ENCODE measurements around the genes OR6K2 and IGSF9.

- RAMPAGE, long total RNA, result no peak
- RRBS, result no CpG with 5 or more reads among the region's 9 CpGs
Measured at GRCh38 chr1:158018870-158019854, 25.7 kb downstream of the KIRREL1 start.

DNA sequence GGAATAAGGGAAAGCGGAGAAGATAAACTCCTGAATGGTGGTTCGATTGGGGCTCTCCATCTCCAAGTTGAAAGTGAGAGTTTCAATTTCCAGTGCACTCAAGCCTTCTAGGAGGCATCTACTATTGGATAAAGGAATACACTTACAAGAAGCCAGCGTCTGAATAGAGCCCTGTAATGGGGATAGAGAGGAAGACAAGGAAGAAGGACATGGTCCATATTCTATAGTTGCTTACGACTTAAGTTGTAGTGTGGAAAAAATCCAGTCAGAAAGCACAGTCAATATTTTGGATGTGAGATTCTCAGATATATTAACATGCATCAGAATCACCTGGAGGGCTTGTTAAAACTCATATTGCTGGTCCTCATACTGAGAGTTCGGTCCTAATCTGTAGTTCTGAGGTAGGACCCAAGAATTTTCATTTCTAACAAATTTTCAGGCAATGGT lies at the start of gene OR6K2:
Gene OR6K2, minus strand, starts transcription at position 60 of the 447 bp plus-strand sequence.
- RAMPAGE, long total RNA, result no peak
- RRBS, result no CpG with 5 or more reads among the region's 5 CpGs

- RAMPAGE, long total RNA, result no peak
- RRBS, result no CpG with 5 or more reads among the region's 13 CpGs
Measured at GRCh38 chr1:159058403-159059223, 18.0 kb downstream of the AIM2 start.

DNA sequence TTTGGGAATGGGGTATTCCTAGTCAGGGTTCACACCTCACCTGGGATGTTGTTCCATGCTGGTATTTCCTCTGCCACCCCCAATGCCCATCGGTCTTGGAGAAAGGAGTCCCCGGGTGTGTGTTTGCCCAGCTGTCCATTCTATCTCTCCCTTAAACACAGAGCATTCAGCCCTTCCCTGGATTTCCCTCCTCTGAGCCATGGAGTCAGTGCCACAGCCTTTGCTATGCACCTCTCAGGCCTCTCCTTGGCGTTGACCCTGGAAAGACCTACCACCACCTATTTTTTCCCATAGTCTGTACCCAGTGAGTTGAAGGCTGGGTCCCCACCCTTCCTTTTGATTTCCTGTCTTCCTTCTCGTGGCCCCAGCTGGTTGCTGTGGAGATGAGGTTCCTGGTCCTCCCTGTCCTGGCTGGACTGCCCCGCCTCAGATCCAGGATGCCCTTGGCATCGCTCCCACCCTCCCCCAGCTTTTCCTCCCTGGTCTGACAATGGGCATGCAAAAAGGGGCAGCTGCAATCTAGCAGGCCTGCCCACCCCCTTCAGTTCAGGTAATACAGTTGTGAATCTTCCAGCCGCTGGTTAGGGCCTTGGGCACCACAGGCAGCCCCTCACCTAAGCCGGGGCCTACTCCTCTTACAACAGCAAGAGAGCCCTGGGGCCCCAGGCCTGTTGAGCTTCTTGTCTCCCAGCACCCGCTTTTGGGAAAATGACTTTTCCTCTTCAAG lies 2.3 kb upstream of the ACKR1 start:
- RAMPAGE, long total RNA, result no peak
- RRBS, result no CpG with 5 or more reads among the region's 9 CpGs

DNA sequence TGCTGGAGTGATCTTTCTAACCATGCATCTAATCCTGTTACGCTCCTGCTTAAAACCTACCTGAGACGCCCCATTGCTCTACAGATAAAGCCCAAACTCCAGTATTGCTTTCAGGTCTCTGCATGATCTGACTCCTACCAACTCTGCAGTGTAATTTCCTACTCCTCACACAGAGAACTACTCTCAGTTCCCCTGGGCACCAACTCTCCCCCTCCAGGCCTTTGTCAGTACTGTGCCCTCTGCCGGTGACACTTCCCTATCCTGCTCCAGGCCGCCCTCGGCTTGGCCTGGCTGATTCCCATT lies 2.5 kb downstream of the SLAMF8 start:
- RAMPAGE, long total RNA, result no peak
- RRBS, result no CpG with 5 or more reads among the region's 5 CpGs

GRCh38 chr1:159867609-159868155 lies 5.2 kb upstream of the VSIG8 start:
- RAMPAGE, long total RNA, result no peak
- RRBS, result no CpG with 5 or more reads among the region's 9 CpGs

GRCh38 chr1:159876605-159877007 lies 14.1 kb upstream of the VSIG8 start:
- RAMPAGE, long total RNA, result no peak
- RRBS, result no CpG with 5 or more reads among the region's 9 CpGs

DNA sequence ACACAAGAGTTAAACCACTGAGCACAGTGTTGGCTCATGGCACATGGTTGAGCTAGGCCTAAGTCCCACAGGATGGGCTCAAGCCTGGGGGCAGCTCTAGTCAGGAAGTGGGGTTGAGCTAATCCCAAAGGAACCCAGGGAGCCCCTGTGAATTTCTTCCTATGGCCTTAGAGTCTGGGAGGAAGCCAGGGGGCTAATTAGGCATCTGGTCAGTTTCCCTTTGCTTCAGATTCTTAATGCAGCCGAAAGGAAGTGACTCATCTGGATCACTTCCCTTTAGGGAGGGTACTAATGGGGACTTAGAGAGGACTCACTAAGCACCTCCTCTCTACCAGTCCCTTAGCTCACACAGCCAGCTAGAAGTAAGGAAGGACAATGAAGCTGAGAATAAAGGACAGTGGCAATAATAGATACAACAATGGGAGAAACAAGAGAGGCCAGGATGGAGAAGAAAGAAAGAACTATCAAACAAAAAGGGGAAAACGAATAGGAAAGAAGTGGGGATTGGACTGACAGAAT lies 10.0 kb downstream of the CFAP45 start:
- RAMPAGE, long total RNA, result no peak
- RRBS, result no CpG with 5 or more reads among the region's 2 CpGs

DNA sequence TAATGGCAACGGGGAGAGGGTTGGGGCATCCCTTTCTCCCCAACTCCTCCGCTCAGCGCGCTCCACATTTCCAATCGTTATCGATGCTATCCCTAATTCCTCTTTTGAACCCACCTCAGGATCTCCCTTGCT lies 275 bp downstream of the CFAP45 start:
- RAMPAGE, long total RNA, result no peak
- RRBS, result no CpG with 5 or more reads among the region's 6 CpGs

DNA sequence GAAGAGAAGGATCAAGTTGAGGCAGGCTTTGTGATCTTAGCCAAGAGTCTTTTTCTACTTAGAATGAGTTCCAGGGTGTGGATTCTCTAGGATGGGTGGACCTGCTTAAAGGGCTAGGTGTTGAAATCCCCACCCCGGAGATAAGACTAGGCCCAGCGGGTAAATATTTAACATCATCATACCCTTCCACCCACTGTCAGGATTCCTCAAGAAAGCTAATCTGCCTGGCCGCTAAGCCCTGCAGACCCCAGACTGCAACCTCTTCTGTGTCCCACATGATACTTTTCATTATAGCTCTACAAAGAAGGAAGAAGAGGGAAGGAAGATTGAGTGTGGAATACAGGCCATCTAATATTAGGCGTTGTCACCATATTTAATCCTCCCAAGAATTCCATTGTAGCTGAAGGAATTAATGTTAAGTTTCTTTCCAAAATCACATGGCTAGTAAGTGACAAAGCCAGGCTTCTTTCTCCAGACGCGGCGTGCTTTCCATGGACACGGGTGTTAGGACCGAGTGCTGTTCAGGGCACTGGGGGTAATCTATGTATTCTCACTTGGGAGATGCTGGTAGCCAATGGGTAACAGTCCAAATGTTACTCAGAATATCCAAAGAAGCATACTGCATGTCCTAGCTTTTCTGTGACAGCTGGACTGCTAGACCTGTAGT lies 5.6 kb downstream of the IGSF9 start:
- RAMPAGE, long total RNA, result no peak
- RRBS, result no CpG with 5 or more reads among the region's 9 CpGs

GRCh38 chr1:159945186-159946391 lies at the start of gene IGSF9:
TSS of gene IGSF9 (minus strand) at chr1:159945613.
- RAMPAGE, long total RNA, result no peak
- RRBS, result 1% methylated on average over 5 of the region's 67 CpGs

GRCh38 chr1:160092116-160092819 lies 6.2 kb downstream of the IGSF8 start:
- RAMPAGE, long total RNA, result no peak
- RRBS, result no CpG with 5 or more reads among the region's 21 CpGs

DNA sequence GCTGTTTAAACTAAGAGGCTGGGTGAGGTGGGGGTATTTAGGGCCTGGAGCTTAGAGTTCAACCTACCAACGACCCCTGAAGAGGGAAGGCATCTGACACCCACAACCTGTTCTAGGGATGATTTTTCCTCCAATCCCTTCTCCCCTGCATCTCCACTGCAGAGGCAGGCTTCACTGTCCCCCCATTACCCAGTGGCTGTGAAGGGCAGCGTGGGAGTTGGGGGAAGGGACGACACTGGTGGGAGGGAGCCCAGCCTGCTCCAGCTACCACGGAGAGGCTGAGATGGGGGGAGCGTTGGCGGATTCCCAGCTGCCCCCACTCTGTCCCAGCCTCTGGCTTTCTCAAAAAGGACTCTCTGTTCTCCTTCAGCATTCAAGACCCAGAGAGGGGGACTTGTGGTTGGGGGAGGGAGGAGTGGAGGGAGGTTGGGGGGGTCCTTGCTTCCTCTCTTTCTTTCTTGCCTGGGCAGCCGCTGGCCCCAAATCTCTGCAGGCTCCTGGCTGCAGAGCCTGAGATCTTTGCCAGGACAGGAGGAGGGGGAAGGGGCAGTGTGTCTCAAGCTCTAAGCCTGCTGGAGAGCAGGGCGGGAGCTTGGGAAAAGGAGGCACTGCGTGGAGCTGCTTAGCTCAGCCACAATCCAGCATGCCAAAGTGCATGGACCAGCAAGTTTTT lies 2.1 kb downstream of the ATP1A2 start:
- RAMPAGE, long total RNA, result no peak
- RRBS, result no CpG with 5 or more reads among the region's 9 CpGs

DNA sequence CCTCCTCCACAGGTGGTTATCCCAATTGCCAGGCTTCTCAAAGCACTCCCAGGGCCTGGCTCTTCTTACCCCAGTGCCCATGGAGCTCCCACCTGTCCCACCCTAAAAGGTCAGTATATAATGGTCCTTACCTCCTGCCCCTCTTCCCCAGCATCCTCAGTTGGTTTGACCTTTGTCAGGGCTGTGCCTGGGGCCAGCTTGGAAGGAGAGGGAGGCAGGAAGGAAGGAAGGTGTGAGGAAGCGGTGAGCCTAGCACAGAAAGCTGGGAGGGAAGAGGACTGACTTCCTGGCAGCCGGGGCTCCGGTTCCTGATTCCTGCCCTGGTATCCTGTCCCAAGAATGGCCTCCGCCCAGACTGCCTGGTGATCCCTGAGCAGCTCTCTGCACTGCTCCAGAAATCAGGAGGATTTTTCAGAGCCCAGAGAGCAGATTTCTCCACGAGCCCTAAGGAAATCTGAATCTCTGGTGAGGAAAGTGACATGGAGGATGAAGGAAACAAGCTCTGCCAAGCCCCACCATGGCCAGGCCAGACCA lies 3.0 kb downstream of the PEA15 start:
- RAMPAGE, long total RNA, result no peak
- RRBS, result no CpG with 5 or more reads among the region's 5 CpGs

- RAMPAGE, long total RNA, result no peak
- RRBS, result no CpG with 5 or more reads among the region's 7 CpGs
Measured at GRCh38 chr1:160214416-160215414, 9.5 kb downstream of the PEA15 start.

GRCh38 chr1:160260281-160261039 lies 1.9 kb downstream of the DCAF8 start:
- RAMPAGE, long total RNA, result no peak
- RRBS, result no CpG with 5 or more reads among the region's 5 CpGs

- RAMPAGE, long total RNA, result no peak
- RRBS, result no CpG with 5 or more reads among the region's 11 CpGs
Measured at GRCh38 chr1:160285944-160286736, 1.2 kb upstream of the PEX19 start.

- RAMPAGE, long total RNA, result no peak
- RRBS, result no CpG with 5 or more reads among the region's 4 CpGs
Measured at GRCh38 chr1:160346956-160347290, 3.7 kb downstream of the NCSTN start.

DNA sequence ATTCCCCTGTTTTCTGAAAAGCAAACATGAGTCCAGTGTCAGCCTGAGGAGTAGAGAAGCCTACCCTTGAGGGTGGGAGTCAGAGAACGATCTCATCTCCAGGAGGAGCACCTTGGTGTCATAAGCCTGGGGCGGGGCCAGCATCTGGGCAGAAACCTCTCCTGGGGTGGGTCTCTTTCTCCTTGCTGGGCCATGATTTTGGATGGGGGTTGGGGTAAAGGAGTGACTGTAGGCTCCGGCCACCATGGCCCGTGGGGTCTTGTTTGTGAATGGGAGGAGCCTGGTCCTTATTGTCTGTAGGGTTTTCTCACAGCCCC lies 5.9 kb downstream of the VANGL2 start:
- RAMPAGE, long total RNA, result no peak
- RRBS, result no CpG with 5 or more reads among the region's 4 CpGs

- RAMPAGE, long total RNA, result no peak
- RRBS, result no CpG with 5 or more reads among the region's 2 CpGs
Measured at GRCh38 chr1:160489526-160490092, 33.4 kb downstream of the SLAMF6 start.